Gastroesophageal sphincter (tissue), 4 donors: Measurements from ENCODE around the genes CDAN1 and FRMD5.

GRCh38 chr15:41974715-41975141 is 2.4 kb upstream of the EHD4 start:
- PRO-cap = no peak
- RAMPAGE, long total RNA, 4 experiments = no peak in any of the 4 experiments

GRCh38 chr15:42118735-42119372 is 24.5 kb upstream of the PLA2G4D start:
- PRO-cap = no peak
- RAMPAGE, long total RNA, 4 experiments = no peak in any of the 4 experiments

DNA sequence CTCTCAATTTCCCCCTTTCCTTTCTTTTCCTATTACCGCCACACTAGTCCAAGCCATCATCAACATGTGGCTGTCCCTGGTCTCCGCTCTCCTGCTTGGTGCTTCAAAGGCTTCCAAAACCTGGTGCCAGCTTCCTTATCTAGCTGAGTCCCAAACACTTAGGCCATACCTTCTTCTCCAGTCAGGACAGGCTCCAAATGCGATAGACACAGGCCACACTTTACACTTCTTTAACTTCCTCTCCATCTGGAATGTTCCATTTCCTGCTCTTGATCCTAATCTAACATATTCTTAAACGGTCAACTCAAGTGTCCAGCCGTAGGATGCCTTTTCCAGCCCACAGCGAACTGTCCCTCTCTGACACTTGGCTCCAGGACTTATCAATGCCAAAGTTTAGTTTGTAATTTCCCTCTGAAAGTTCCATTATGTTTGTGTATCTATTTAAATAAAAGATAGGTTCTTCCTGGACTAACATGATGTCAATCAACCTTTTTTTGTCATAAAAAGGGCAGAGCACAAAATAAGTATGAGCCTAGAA is 19.2 kb upstream of the PLA2G4F start:
- PRO-cap = no peak
- RAMPAGE, long total RNA, 4 experiments = no peak in any of the 4 experiments

DNA sequence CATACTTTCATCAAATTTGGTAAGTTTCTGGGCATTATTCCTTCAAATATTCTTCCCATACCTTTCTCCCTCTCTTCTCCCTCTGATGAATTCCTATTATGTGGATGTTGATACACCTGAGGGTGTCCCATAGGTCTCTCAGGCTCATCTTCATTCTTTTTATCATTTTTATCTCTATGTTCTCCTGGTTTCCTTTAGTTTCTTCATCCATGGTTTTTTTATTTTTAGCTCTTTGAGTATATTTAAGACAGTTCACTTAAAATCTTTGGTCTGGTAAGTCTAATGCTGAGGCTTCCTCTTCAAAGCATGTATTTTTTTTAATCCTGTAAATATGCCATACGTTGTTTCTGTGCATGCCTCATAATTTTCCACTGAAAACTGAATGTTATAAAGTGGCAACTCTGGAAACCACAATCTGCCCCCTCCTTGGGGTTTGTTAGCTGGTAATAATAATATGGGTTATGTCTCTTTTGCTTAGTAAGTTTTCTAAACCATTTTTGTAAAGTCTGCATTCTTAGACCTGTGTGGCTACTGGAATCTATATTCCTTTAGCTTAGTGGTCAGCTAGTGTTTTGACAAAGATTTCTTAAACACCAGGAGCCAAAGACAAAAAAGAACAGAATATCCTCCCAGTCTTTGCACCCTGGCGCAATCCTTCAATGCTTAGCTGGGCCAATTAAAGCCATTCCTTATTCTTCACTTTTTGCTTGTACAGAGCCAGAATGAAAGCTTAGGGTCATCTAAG is 20.3 kb upstream of the GANC start:
- PRO-cap = no peak
- RAMPAGE, long total RNA, 4 experiments = no peak in any of the 4 experiments

DNA sequence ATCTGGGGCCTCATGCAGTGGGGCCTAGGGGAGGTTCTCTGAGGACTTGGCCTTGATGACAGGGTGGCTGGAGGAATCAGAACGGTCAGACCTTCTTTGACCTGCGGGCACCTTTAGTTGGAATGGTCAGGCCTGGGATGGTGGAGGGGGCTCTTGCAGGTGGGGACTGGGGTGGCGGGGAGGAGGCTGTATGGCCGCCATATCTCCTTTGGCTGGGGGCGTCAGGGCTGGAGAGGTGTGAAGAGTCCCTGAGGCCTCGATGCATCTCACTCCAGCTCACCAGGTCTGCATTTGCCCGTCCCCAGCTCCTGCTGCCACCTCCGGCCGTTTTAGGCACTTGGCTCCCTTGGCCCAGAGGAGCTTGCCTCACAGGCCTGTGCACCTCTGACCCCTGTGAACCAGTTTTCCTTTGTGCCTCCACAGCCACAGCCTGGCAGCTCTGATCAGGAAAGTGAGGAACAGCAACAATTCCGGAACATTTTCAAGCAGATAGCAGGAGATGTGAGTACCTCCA is 49.6 kb downstream of the CAPN3 start:
- PRO-cap = no peak
- RAMPAGE, long total RNA, 4 experiments = no peak in any of the 4 experiments

DNA sequence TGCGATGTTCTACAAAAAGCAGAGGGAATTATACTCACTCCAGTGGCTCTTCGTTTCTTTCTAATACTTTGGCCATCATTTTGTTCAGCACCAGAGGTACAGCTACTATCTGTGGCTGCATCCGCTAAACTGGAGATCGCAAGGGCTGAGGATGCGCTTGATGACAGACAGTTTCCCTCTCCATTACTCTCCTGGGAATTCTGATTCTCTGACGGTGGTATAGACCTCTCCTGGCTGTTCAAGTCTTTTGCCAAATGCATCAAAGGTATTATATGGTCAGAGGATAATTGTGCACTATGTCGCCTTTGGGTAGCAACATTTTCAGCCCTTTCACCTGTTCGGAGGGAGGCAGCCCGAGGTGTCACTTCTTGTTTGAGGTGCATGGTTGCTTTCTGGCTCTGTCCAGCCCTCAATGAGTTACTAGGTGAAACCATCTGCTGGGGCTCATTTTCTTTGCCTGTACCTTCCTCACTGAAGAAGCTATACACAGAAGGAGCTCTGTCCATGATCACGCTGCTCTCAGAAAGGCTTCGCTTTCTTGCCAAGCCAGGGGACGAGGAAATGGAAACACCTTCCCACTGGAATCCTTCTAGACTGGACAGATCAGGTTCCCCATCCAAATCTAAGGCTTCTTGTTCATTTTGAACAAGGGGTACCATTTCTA is 42.8 kb downstream of the ZNF106 start:
- PRO-cap = no peak
- RAMPAGE, long total RNA, 4 experiments = no peak in any of the 4 experiments

GRCh38 chr15:42471979-42472560 is 18.9 kb downstream of the ZNF106 start:
- PRO-cap = no peak
- RAMPAGE, long total RNA, 4 experiments = no peak in any of the 4 experiments

- PRO-cap = no peak
- RAMPAGE, long total RNA, 4 experiments = no peak in any of the 4 experiments
Measured at GRCh38 chr15:42508083-42508780, 12.8 kb downstream of the SNAP23 start.

- PRO-cap = no peak
- RAMPAGE, long total RNA, 4 experiments = no peak in any of the 4 experiments
Measured at GRCh38 chr15:42731032-42731782, 5.7 kb downstream of the CDAN1 start.

DNA sequence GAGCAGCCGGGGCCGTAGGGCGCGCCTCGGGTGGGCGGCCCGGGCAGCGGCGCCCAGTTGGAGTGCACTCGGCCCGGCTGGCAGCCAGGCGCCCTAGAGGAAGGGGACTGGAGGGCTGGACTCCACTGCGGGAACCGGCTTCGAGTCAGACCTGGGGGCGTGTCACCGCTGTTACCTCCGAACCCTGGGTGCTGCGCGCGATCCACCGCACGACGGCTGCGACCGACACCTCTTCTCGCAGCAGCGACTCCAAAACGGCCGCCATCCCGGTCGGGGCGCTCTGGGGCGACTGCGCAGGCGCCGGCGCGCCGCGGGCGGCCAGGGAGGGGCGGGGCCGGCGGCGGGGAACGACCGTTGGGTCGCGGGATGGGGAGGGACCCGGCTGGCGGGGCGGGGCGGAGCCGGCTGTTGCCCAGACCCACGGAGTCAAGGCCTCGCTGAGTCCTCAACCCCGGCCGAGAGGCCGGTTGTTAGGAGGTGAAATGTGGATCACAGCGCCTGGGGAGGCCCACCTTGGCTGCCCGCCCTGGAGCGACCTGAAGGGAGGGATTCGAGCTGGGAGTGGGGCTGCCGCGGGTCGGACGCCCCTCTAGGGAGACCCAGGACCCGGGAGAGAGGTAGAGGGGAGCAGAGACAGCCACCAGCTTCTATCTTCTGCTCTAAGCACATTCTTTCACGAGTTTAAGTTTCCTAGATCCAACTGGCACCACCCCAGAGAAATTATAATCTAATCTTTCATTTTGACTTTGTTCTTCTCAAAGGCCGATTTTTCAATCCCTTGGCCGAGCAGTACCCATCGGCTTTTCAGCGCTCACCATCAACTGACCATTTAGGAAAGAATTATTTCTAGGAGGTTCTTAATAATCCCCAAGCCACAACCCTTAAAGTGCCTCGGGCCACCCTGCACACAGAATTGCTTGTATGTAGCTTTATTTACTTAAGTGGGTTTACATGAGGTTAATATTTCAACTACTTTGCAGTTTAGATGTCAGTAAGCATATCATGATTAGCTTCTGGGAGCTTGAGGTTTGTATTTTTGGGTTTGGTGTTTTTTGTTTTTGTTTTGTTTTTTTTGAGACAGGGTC is at the start of gene CDAN1:
Gene CDAN1, minus strand, starts transcription at position 291 of the 1,085 bp plus-strand sequence.
- PRO-cap = bidirectional peak, plus-strand start at position 448 of the sequence, minus-strand start at position 282 of the sequence; unidirectional peak, minus-strand start at position 658 of the sequence
- RAMPAGE, long total RNA, 4 experiments = start-site peak on the minus strand in 2 of 4 experiments, centred at positions 286 to 295 of the sequence, 11 to 27 reads per replicate

DNA sequence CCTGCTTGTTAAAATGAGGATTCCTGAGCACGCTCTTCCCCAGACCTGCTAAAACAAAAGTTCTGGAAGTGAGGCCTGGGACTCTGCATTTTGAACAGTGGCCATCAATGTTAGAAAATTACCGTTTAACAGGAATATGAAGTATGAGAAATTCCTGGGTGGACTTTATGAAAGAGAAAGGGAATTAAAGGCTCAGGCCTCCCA is 37.5 kb upstream of the CDAN1 start:
- PRO-cap = unidirectional peak, plus-strand start at position 59 of the sequence
- RAMPAGE, long total RNA, 4 experiments = no peak in any of the 4 experiments

GRCh38 chr15:42919616-42920118 is 911 bp downstream of the TTBK2 start:
- PRO-cap = no peak
- RAMPAGE, long total RNA, 4 experiments = no peak in any of the 4 experiments

DNA sequence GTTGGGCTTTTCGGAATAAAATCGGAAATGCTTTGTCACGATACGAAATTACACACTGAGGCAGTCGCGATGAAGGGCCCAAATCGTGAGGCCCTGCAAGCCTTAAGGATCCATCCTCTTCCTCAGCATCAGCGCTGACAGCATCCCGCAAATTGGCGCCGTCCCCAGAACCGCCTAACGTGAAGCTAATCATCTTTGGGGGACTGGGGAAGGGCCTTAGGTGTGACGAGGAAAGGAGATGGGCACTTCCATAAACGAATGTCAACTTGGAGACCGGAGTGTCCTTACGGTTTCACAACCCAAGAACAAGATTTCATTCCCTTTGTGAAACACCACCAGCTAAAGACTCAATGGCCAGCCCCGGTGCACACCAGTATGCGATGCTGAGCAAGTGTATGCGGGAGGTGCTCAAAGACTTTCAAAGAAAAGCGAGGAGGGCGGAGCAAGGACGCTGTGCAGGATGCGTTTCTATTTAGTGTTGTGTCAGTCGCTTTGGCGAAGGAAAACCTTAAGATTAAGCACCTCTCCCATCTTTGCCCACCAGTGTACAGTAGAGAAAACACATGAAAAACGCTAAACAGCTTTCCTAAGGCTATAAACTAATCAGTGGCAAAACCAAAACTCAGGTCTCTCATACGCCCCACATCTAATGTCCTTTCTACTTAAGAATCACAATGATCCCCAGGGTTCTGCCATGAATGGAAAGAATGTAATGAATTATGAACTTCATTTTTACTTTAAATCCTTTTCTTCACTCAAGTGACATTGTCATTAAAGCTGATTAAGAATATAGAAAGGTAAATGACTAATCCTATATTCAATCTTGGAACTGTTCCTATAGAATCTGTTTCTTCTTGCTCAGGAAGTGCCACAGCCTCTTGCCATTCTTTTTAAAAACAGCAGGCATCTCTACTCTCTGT is 906 bp upstream of the TTBK2 start:
- PRO-cap = no peak
- RAMPAGE, long total RNA, 4 experiments = no peak in any of the 4 experiments

DNA sequence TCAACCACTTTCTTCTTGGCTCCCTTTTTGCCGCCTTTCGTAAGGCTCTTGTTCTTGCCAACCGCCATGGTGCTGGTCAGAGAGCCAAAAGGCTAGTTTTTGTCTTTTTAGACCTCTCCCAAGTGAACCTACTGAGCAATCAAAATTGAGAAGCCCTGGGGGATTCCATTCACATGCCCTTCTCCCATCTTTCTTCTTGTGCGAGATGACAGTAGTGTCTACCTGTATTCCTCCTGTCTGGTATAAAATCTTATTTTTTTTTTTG is 10.5 kb upstream of the UBR1 start:
- PRO-cap = no peak
- RAMPAGE, long total RNA, 4 experiments = no peak in any of the 4 experiments

GRCh38 chr15:43273990-43274542 is 7.3 kb upstream of the TGM5 start:
- PRO-cap = no peak
- RAMPAGE, long total RNA, 4 experiments = no peak in any of the 4 experiments

GRCh38 chr15:43331595-43332309 is 1.3 kb downstream of the ADAL start:
- PRO-cap = no peak
- RAMPAGE, long total RNA, 4 experiments = no peak in any of the 4 experiments

GRCh38 chr15:43338120-43338548 is 7.7 kb downstream of the ADAL start:
- PRO-cap = no peak
- RAMPAGE, long total RNA, 4 experiments = no peak in any of the 4 experiments

GRCh38 chr15:43358387-43359413 is 12.1 kb downstream of the ZSCAN29 start:
- PRO-cap = no peak
- RAMPAGE, long total RNA, 4 experiments = no peak in any of the 4 experiments

- PRO-cap = no peak
- RAMPAGE, long total RNA, 4 experiments = no peak in any of the 4 experiments
Measured at GRCh38 chr15:43598033-43598363, 4.2 kb downstream of the CKMT1B start.

- PRO-cap = unidirectional peak, minus-strand start at chr15:44195271
- RAMPAGE, long total RNA, 4 experiments = no peak in any of the 4 experiments
Measured at GRCh38 chr15:44194933-44195903, at the start of gene FRMD5. Gene FRMD5 (minus strand): TSS chr15:44195271.